Spleen (tissue), 7 donors: ENCODE results near the genes NKX2-8 and TTC6.

GRCh38 chr14:35714982-35715795 lies 93.9 kb downstream of the RALGAPA1 start:
- PRO-cap, 4 experiments, result no peak in any of the 4 experiments
- RAMPAGE, long total RNA, 4 experiments, result no peak in any of the 4 experiments

DNA sequence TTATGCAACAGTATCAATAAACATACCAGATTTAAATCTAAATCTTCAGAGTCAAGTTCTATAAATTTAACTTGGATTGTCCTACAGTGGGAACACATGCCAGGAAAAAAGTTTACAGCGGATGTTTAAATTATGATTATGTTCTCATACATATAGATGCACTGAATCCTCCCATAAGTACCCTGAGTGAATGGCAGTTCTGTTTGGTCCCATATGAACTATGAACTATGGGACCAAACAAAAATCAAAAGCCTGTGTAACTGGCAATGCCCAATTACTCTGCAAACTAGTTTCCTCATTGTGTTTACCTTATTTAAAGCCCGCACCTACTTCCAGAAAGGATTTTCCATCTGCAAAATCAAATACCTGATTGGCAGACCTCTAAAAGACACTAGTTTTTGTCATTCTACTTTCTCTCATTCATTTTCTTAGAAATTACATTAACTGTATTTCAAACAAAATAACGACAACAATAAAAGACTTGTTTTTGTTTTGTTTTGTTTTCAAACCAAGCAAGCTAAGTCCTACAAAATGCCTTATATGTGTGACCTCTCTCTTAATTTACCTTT lies 2.6 kb downstream of the RALGAPA1 start:
- PRO-cap, 4 experiments, result no peak in any of the 4 experiments
- RAMPAGE, long total RNA, 4 experiments, result no peak in any of the 4 experiments

DNA sequence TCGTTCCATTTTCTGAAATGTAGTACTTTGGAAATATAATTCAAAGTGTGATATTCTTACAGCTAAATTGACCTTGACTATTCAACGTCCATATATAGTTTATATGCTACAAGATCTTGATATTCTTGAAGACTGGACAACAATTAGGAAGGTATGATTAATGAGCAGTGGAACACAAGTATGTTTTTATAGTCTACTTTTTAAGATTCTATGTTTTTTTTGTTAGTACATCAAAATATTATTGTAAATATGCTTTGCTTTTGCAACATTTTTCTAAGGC lies 38.7 kb downstream of the BRMS1L start:
- PRO-cap, 4 experiments, result no peak in any of the 4 experiments
- RAMPAGE, long total RNA, 4 experiments, result no peak in any of the 4 experiments

DNA sequence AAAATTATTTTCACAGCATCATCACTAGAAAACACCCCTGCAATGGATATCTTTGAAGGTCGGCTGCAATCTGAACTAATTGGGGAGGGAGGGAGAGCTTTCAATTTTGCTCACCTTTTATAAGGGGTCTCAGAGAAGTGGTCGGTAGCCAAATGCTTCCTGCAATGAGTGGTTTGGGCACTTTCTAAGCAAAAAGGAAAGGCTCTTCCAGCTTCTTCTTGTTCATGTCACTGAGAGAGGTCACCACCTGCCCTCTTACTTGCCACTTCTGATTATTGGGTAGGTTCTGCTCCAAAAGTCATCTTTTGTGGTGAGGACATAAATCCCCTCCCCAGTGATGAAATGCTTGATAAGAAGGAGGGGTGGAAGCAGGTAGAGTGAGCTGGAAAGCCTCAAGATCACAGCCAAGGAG lies 103.0 kb downstream of the MBIP start:
- PRO-cap, 4 experiments, result no peak in any of the 4 experiments
- RAMPAGE, long total RNA, 4 experiments, result no peak in any of the 4 experiments

DNA sequence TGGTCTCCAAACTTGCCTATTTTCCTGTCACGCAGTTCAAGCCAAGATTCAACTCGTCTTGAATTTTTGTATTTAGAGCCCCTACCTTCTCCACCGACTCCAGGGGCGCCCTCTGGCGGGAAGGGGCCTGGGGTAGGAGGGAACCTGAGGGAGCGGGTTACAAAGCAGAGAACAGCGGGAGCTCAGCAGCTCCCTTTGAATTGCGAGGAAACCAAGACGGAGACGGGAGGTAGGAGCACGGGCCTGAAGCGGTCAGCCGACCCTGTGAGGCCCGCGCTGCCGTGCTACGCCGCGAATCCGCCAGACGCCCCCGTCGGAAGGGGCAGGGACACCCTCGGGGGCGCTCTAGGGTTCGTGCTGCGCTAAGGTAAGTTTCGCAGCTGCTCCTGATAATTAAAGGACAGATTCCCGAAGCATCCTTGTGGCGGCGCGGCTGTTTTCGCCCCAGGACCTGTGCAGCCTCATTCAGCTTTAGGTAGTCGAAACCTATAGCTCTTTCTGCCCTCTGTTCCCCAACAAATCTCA lies 4.9 kb upstream of the NKX2-1 start:
- PRO-cap, 4 experiments, result no peak in any of the 4 experiments
- RAMPAGE, long total RNA, 4 experiments, result no peak in any of the 4 experiments

GRCh38 chr14:36582109-36582867 lies at the start of gene NKX2-8:
Gene NKX2-8, minus strand, starts transcription at chr14:36582614.
- PRO-cap, 4 experiments, result peak in 1 of 4 experiments; most common plus-strand start chr14:36582427 (in 1)
- RAMPAGE, long total RNA, 4 experiments, result no peak in any of the 4 experiments

DNA sequence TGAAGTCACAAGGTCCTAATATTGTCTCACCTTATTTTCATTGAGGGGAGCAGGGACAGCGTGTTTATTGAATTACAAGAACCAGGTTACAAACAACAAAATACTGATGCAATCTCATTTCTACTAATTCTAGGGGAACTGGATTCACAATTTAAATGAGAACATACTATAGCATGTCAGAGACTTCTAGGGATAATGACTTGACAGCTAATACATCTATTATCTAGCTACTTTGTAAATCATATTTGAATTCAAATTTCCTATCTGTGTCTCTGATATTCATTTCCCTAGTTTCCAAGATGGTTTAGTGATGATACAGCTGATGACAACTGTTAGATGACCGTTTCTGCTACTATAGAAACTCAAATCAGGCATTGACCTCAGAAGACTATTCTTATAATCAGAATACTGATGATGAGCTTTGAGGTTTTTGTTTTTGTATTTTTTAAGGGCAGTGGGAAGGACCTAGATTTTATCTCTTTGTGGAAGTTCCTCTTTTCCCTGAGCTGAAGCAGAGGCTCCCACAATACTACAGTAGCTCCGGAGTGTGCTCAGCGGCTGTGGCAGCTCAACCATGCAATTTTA lies 145.3 kb downstream of the SLC25A21 start:
- PRO-cap, 4 experiments, result no peak in any of the 4 experiments
- RAMPAGE, long total RNA, 4 experiments, result no peak in any of the 4 experiments

GRCh38 chr14:37168550-37169167 lies 3.7 kb downstream of the SLC25A21 start:
- PRO-cap, 4 experiments, result no peak in any of the 4 experiments
- RAMPAGE, long total RNA, 4 experiments, result no peak in any of the 4 experiments

- PRO-cap, 4 experiments, result no peak in any of the 4 experiments
- RAMPAGE, long total RNA, 4 experiments, result no peak in any of the 4 experiments
Measured at GRCh38 chr14:37422734-37423064, 172.3 kb downstream of the FOXA1 start.

- PRO-cap, 4 experiments, result no peak in any of the 4 experiments
- RAMPAGE, long total RNA, 4 experiments, result no peak in any of the 4 experiments
Measured at GRCh38 chr14:37584722-37585649, 10.1 kb downstream of the FOXA1 start.

GRCh38 chr14:37595495-37596447 lies at the start of gene TTC6:
Gene TTC6, plus strand, starts transcription at chr14:37595629.
- PRO-cap, 4 experiments, result no peak in any of the 4 experiments
- RAMPAGE, long total RNA, 4 experiments, result no peak in any of the 4 experiments

DNA sequence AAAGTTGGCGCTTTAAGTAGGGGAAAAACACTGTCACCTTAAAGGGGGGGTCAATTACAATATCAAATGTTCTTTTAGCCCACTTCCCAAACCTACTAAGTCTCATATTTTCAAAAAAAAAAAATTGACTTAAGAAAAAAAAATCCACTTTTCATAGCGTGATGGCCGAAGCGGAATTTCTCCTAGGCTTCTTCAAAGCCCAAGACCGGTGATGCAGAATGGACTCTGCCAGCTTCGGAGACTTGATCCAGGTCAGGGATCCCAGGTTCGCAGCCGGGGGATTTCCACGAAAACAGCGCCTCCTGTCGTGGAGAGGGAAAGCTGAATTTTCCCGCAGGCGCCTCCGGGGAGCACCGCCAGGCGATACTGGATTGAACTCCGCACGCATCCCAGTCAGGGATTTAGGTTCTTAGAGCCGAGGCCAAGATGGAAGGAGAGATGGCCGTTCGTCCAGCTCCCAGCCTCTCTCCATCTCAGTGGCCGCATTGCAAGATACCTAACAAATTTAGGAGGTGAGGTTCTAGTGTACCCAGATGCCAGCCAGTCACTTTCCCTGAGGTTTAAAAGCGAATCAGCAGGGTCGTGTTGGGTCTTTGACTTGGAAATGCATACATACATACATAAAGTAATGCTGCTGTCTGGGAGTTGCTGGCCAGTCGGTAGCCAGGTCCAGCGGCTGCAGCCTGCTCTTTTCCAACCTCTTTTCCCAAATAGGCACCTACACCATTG lies 2.2 kb downstream of the TTC6 start:
- PRO-cap, 4 experiments, result no peak in any of the 4 experiments
- RAMPAGE, long total RNA, 4 experiments, result no peak in any of the 4 experiments

DNA sequence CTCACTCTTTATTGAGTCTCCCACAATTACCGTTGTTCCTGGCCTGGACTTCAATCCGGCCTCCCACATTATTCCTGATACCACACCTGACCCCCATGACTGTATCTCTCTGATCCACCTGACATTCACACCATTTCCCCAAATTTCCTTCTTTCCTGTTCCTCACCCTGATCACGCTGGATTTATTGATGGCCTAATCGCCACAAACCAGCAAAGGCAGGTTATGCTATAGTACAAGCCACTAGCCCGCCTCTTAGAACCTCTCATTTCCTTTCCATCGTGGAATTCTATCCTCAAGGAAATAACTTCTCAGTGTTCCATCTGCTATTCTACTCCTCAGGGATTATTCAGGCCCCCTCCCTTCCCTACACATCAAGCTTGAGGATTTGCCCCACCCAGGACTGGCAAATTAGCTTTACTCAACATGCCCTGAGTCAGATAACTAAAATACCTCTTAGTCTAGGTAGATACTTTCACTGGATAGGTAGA lies 13.1 kb upstream of the SSTR1 start:
- PRO-cap, 4 experiments, result no peak in any of the 4 experiments
- RAMPAGE, long total RNA, 4 experiments, result no peak in any of the 4 experiments

DNA sequence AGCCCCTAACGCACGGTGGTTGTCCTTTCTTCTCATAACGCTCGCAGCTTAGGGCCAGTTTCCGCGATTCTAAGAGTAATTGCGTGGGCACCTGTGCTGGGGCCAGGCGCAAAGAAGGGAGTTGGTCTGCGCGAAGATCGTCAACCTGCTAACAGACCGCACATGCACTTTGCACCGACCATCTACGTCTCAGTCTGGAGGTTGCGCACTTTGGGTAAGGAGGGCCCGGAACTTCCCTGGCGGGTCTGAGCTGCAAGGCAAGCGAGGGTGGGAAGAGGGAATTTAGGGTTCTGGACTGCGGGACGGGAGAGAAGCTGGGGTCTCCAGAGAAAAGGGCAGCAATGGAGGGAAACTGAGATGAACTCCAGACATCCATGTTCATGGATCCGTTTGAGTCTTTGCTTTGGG lies 696 bp downstream of the SSTR1 start:
- PRO-cap, 4 experiments, result no peak in any of the 4 experiments
- RAMPAGE, long total RNA, 4 experiments, result no peak in any of the 4 experiments

- PRO-cap, 4 experiments, result no peak in any of the 4 experiments
- RAMPAGE, long total RNA, 4 experiments, result no peak in any of the 4 experiments
Measured at GRCh38 chr14:39023985-39024618, 78.9 kb downstream of the SEC23A start.

DNA sequence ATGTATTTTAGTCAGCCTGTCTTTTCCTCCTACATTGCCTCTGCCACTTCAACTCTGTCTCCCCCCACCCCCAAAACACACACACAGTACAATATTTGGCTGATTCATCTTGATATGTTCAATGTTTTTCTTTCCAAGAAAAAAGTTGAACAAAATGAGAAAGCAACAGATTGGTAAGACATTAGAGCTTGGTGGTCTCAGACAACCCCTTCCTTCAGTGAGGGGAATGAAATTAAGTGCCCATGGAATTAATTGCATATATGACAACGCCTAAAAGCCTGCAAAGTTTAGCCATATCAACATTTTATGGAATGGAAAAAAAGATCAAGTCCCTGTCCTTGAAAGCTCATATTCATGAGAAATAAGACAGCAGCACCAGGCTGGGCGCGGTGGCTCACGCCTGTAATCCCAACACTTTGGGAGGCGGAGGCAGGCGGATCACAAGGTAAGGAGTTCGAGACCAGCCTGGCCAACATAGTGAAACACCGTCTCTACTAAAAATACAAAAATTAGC lies 834 bp upstream of the SEC23A start:
- PRO-cap, 4 experiments, result no peak in any of the 4 experiments
- RAMPAGE, long total RNA, 4 experiments, result no peak in any of the 4 experiments

DNA sequence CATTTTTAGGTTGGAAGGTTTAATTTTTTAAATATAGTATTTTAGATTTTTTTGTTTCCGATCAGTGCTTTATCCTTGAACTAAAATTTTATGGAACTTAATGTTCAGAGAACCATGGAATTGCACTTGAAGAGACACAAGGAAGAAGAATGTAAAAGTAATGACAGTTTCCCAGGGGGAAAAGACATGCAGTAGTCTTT lies 8.9 kb downstream of the PNN start:
- PRO-cap, 4 experiments, result peak in 2 of 4 experiments; most common plus-strand start position 103 of the sequence (in 2)
- RAMPAGE, long total RNA, 4 experiments, result no peak in any of the 4 experiments

DNA sequence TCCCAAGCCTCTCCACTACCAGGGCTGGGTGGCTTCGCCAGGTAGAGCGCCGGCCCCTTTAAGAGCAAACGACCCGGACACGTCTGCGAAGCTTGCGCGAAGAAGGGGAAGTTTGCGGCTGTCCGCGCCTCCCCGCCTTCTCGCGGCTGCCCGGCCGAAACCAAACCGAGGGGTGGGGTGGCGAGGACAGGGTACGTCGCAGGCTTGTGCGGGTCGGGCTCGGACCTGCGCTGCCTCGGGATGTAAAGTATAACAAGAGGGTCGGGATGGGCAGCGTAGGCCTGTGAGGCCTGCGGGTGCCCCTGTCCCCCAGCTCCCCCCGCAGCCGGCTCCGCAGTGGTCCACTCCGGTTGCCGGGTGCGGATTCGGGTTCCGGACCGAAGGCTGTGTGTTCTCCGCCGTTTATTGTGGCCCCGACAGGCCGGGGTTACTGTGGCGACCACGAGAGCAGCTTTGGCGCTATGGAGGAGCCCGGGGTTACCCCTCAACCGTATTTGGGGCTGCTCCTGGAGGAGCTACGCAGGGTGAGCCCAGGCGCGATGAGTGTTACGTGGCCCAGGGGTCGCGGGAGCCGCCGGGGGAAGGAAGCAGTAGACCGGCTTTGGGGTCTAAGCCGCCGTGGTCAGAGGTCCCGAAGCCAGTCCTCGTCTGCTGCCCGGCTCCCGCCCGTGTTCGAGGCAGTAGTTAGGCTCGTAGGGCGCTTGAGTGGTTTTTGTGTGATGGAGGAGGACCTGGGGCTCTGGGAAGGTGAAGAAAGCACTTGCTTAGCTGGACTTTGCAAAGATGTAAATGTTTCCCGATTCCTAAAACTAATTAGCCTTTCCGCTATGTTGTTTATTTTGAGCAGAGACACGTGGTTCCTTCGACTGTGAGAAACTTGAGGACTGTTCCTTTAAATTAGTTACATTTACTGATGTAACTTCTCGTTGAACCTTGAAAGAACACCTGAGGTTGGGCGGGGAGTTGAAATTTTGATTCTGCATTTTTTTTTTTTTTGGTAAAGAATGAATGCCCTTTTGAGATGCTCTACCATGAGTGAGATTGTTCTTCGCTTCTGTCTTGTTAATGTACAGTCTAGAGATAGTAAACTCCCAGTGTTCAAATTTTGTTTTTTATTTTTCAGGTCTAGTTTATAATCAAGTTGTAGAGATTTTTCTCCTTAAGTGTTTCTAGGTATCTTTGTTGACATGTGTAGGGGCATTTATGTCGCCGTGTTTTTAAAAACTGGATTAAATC lies 33.7 kb downstream of the MIA2 start:
- PRO-cap, 4 experiments, result peak in 4 of 4 experiments; most common plus-strand start position 640 of the sequence (in 4); most common minus-strand start position 557 of the sequence (in 3)
- RAMPAGE, long total RNA, 4 experiments, result start-site peak on the plus strand in 4 of 4 experiments, centred at positions 136 to 376 of the sequence, 30 to 354 reads per replicate

DNA sequence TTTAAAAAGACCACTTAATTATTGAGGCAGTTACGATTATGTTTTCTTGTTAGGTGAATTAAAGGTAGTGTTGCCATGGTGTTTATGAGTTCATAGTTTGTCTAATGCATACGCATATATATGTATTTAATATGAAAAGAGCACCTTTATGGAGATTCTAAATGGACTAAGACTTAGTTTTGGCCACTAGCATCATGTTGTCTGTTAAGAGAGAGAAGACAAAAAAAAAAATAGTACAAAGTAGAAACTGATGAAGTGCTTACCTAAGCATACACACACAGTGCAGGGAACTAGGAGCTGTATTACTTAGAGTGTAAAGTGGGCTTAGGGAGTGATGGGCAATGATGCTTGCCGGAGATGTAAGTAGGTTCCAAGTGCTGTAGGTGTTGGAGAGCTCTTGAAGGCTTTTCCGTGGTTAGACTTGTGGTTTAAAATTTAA lies 34.5 kb downstream of the MIA2 start:
- PRO-cap, 4 experiments, result no peak in any of the 4 experiments
- RAMPAGE, long total RNA, 4 experiments, result no peak in any of the 4 experiments

DNA sequence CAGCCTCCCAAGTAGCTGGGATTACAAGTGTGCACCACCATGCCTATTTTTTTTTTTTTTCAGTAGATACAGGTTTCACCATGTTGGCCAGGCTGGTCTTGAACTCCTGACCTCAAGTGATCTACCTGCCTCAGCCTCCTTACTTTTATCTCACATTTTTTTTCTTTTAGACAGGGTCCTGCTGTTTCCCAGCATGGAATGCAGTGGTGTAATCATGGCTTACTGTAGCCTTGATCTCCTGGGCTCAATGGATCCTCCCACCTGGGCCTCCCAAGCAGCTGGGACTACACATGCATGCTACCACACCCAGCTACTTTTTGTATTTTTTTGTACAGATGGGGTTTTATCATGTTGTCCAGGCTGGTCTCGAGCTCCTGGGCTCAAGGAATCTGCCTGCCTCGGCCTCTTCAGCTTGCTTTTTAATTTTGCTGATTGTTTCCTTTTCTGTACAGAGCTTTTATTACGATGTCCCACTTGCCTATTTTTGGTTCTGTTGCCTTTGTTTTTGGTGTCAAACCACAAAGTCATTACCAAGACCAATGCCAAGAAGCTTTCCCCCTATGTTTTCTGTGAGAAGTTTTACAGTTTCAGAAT lies 23.5 kb downstream of the FBXO33 start:
- PRO-cap, 4 experiments, result no peak in any of the 4 experiments
- RAMPAGE, long total RNA, 4 experiments, result no peak in any of the 4 experiments